ENCODE results near the genes AFAP1L1 and CSNK1A1.

- PRO-cap: no peak
CAGE:
- cytosol, long polyA minus RNA: no peak
- cytosol, long polyA plus RNA: no peak
- long polyA plus RNA: no peak
- nucleus, long polyA minus RNA: no peak
- nucleus, long polyA plus RNA: no peak
These were observed 89.0 kb downstream of the ADRB2 start for GRCh38 chr5:148915503-148915789.

DNA sequence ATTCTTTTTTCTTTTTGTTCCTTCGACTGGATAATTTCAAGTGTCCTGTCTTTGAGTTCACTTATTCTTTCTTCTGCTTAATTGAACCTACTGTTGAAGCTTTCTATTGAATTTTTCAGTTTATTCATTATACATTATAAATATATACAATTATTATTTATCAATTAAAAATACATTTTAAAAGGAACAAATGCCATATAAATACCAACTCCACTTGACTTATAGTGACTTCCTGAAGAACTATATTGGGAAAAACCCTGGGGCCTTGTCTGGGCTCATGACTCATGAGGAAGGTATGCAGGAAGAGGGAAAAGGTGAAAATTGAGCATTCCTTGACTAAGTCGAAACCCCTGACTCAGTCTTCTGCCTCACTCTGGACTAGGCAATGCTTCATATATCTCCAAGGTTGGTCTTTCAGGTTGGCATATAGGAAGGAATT is 78.6 kb downstream of the SH3TC2 start:
- PRO-cap: no peak
CAGE:
- cytosol, long polyA minus RNA: no peak
- cytosol, long polyA plus RNA: no peak
- long polyA plus RNA: no peak
- nucleus, long polyA minus RNA: no peak
- nucleus, long polyA plus RNA: no peak

DNA sequence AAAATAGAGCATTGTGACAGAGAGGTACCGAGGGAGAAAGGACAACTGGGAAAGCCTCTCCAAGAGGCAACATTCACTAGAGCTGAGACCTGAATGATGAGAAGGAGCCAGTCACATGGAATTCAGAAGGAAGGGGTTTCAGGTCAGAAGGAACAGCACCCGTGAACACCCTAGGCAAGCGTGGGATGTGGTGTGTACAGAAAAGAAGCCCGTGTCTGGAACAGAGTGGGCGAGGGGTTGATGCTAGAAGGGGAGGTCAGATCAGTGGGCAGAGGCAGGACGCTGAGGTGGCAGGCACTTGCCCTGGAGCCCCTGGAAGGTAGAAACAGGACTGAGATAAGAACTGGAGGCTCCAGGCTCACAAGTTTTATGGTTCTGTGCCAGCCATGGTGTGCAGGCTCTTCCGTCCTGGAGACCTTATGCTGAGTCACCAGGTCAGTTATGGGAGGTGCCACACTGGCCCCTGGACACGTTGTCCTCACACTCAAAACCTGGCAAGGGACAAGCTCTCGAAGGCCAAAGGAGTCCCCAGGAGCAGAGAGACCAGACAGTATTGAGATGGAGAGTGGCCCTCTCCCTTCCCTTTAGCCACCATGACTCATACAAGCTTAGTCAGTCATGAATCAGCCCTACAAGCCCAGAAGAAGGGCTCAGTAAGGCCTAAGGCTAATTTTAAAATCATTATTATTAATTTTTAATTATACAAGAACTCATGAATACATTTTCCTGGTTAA is 7.0 kb upstream of the ABLIM3 start:
- PRO-cap: bidirectional peak, plus-strand start at position 519 of the sequence, minus-strand start at position 555 of the sequence
CAGE:
- cytosol, long polyA minus RNA: no peak
- cytosol, long polyA plus RNA: no peak
- long polyA plus RNA: no peak
- nucleus, long polyA minus RNA: no peak
- nucleus, long polyA plus RNA: no peak

DNA sequence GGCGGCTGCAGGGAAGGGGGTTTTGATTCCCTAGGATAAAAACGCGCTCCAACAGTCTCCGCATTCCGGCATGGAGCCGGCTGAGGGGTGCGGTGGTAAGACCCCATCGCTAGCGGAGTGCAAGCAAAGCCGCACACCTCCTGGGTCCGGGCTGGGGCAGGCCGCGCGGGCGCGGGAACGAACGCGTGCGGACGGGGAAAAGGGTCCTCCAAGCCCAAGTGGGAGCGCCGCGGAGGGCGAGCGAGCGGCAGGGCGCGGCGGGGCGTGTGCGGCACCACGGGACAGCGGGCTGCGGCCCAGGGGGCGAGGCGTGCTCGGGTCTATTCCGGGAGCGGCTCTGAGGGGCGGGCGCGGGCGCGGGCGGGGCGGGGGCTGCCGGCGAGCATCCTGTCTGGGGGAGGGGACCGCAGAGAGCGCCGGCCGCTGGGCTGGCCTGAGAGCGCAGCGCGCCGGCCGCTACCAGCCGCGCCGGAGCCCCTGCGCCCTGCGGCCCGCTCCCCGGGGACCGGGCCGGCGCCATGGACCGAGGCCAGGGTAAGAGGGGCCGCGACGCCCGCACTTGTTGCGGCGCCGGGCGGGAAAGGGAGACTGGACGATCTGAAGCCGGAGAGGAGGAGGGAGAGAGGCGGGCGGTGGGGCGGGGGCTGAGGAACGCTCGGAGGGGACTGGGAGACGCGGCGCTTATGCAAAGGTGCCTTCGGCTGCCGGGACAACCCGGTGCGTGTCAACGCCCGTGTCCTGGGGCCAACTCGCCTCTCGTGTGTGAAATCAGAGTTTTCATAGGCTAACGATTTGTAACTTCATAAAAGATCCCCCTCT is at the start of gene AFAP1L1:
Gene AFAP1L1 (plus strand): TSS at position 409 of the 819 bp plus-strand sequence.
- PRO-cap: unidirectional peak, plus-strand start at position 63 of the sequence; bidirectional peak, plus-strand start at position 409 of the sequence, minus-strand start at position 266 of the sequence; bidirectional peak, plus-strand start outside the sequence, minus-strand start at position 751 of the sequence
CAGE:
- cytosol, long polyA minus RNA: start-site peak on the plus strand centred at position 421 of the sequence, 63 bp wide, 31 reads
- cytosol, long polyA plus RNA: start-site peak on the plus strand centred at position 435 of the sequence, 19 bp wide, 52 and 45 reads in 2 replicates
- long polyA plus RNA: start-site peak on the plus strand centred at position 439 of the sequence, 28 bp wide, 130 and 45 reads in 2 replicates
- nucleus, long polyA minus RNA: start-site peak on the plus strand centred at position 451 of the sequence, 42 bp wide, 134 reads
- nucleus, long polyA plus RNA: start-site peak on the plus strand centred at position 435 of the sequence, 19 bp wide, 76 and 57 reads in 2 replicates

- PRO-cap: no peak
CAGE:
- cytosol, long polyA minus RNA: no peak
- cytosol, long polyA plus RNA: no peak
- long polyA plus RNA: no peak
- nucleus, long polyA minus RNA: no peak
- nucleus, long polyA plus RNA: no peak
These were observed 2.2 kb upstream of the PCYOX1L start for GRCh38 chr5:149355438-149356257.

- PRO-cap: no peak
CAGE:
- cytosol, long polyA minus RNA: start-site peak on the plus strand at chr5:149368488-149368625, 6 reads
- cytosol, long polyA plus RNA: no peak
- long polyA plus RNA: no peak
- nucleus, long polyA minus RNA: no peak
- nucleus, long polyA plus RNA: no peak
These were observed 10.5 kb downstream of the PCYOX1L start for GRCh38 chr5:149368145-149368927.

- PRO-cap: no peak
CAGE:
- cytosol, long polyA minus RNA: no peak
- cytosol, long polyA plus RNA: no peak
- long polyA plus RNA: no peak
- nucleus, long polyA minus RNA: no peak
- nucleus, long polyA plus RNA: no peak
These were observed 32.2 kb upstream of the IL17B start for GRCh38 chr5:149411201-149411714.

DNA sequence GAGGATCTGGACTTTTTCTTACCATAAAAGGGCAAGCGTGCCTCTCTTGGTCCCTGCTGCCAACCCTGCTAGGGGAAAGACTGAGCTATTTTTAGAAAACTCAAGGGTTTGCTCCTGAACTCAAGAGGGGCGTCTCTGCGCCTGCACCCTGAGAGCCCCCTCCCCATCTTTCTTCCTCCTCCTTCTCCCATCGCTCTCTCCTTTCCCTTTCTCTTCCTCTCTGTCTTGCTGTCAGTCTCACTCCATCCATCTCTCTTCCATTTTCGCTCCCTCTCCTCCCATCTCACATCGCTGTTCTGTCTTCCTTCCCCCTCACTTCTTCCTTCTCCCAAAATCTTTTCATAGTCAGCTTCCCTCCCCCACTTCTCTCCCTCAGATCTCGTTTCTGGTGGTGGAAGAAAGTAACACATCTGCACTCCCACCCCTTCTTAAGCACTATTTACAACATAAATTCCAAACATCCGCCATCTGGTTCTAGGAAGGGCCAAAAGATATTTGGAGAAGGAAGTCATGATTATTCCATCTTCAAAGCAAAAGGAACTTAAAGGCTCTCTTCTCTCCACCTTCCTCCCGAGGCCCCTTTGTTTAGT is 38.2 kb upstream of the IL17B start:
- PRO-cap: no peak
CAGE:
- cytosol, long polyA minus RNA: no peak
- cytosol, long polyA plus RNA: no peak
- long polyA plus RNA: no peak
- nucleus, long polyA minus RNA: no peak
- nucleus, long polyA plus RNA: no peak

GRCh38 chr5:149451801-149452915 is 73.1 kb upstream of the IL17B start:
- PRO-cap: bidirectional peak, plus-strand start at chr5:149452514, minus-strand start at chr5:149452460
CAGE:
- cytosol, long polyA minus RNA: no peak
- cytosol, long polyA plus RNA: no peak
- long polyA plus RNA: no peak
- nucleus, long polyA minus RNA: start-site peak on the minus strand at chr5:149452267-149452279, 5 reads; start-site peak on the minus strand at chr5:149452461-149452465, 5 reads
- nucleus, long polyA plus RNA: no peak

DNA sequence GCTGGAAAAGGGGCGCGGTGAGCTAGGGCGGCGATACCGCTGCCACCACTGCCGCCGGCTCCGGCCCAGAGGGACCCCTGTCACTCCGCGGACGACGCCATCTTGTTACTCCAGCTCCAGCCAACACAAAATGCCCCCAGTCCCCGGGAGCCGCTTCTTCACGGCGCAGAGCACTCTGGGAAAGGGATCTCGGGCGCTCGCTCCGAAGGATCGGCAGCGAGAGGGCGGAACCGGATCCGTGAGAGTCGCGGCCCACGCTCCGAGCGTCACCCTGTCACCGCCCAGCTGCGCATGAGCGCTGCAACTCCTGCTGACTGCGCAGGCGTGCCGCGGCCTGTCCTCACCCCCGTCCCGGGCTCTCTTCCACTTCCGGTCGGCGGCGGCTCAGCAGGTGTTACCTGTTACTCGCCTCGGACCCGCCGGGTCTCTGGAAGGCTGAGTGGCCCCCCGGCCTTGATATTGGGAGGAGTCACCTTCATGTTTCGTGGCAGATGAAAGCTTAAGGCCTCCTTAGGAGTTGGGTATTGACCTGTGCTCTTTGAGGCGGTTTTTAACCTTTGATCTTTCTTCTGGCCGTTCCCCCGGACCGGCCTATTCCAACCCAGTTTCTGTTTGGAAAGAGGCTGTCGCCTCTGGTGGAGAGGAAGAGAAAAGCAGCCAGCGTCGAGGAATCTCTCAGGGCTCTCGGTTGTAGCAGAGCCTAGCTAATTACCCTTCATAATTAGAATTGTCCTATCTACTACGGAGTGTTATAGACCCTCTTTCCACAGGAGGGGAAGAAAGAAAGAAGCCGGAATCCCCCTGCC is at the start of gene CSNK1A1:
Gene CSNK1A1 (minus strand): TSS at position 180 of the 806 bp plus-strand sequence.
- PRO-cap: bidirectional peak, plus-strand start at position 366 of the sequence, minus-strand start at position 177 of the sequence
CAGE:
- cytosol, long polyA minus RNA: start-site peak on the minus strand centred at position 172 of the sequence, 122 bp wide, 677 reads
- cytosol, long polyA plus RNA: start-site peak on the minus strand centred at position 181 of the sequence, 145 bp wide, 846 and 1,118 reads in 2 replicates
- long polyA plus RNA: start-site peak on the minus strand centred at position 165 of the sequence, 124 bp wide, 1,319 and 1,124 reads in 2 replicates
- nucleus, long polyA minus RNA: start-site peak on the minus strand centred at position 165 of the sequence, 124 bp wide, 2,249 reads
- nucleus, long polyA plus RNA: start-site peak on the minus strand centred at position 179 of the sequence, 141 bp wide, 730 and 799 reads in 2 replicates

DNA sequence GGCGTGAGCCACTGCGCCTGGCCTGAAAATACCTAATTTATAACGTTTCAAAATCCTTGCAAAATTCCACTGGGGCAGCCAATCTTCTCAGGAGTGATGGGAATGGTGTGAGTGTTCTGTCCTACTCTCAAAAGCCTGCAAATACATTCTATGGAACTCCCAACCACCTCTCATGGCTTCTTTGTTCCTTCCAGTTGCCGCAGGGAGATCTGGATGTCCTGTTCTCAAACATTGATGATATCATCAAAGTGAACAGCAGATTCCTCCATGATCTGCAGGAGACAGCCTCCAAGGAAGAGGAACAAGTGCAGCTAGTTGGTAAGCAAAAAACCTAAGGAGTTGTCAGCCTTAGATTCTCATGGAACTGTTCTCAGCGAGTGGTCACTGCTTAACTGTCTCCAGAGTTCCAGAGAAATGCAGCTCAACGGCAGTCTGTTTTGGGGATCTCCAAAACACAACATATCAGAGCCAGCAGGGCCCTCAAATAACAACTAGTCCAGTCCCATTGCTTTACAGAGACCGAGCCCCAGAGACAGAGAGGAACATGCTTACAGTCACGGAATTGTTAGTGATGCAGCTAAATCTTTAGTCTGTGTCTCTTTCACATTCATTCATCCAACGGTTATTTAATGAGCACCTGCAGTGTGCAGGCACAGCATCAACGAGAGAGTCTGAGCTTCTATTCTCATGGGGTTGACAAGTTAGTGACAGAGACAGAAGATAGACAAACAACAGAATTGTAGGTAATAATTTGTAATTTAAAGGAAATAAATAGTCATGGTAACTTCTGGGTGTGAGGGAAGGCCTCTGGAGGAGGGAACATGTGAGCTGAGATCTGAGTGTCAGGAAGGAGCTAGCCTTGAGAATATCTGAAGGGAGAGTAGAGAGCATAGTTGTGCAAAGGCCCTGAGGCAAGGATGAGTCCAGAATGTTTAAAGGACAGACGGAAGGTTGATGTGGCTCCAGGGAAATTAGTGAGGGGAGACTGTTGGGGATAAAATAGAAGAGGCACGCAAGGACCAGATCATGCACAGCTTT is 19.9 kb downstream of the ARHGEF37 start:
- PRO-cap: no peak
CAGE:
- cytosol, long polyA minus RNA: no peak
- cytosol, long polyA plus RNA: no peak
- long polyA plus RNA: no peak
- nucleus, long polyA minus RNA: no peak
- nucleus, long polyA plus RNA: no peak

DNA sequence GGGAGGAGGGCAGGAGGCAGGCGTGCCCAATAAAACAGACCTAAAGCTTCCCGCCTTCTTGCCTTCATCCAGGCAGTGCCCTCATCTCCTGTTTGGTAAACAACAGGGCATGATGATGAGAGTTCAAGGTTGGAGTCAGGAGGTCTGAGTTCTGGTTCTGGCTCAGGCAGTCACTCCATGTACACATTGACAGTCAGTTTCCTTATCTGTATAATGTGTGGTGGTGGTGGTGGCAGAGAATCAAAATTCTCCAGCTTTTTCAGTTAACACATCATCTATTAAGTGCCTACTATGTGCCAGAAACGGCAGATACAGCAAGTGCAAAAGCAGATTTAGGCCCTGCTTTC is 1.5 kb upstream of the PPARGC1B start:
- PRO-cap: no peak
CAGE:
- cytosol, long polyA minus RNA: no peak
- cytosol, long polyA plus RNA: no peak
- long polyA plus RNA: no peak
- nucleus, long polyA minus RNA: no peak
- nucleus, long polyA plus RNA: no peak

GRCh38 chr5:149750481-149751094 is 20.5 kb downstream of the PPARGC1B start:
- PRO-cap: no peak
CAGE:
- cytosol, long polyA minus RNA: no peak
- cytosol, long polyA plus RNA: no peak
- long polyA plus RNA: no peak
- nucleus, long polyA minus RNA: no peak
- nucleus, long polyA plus RNA: no peak

DNA sequence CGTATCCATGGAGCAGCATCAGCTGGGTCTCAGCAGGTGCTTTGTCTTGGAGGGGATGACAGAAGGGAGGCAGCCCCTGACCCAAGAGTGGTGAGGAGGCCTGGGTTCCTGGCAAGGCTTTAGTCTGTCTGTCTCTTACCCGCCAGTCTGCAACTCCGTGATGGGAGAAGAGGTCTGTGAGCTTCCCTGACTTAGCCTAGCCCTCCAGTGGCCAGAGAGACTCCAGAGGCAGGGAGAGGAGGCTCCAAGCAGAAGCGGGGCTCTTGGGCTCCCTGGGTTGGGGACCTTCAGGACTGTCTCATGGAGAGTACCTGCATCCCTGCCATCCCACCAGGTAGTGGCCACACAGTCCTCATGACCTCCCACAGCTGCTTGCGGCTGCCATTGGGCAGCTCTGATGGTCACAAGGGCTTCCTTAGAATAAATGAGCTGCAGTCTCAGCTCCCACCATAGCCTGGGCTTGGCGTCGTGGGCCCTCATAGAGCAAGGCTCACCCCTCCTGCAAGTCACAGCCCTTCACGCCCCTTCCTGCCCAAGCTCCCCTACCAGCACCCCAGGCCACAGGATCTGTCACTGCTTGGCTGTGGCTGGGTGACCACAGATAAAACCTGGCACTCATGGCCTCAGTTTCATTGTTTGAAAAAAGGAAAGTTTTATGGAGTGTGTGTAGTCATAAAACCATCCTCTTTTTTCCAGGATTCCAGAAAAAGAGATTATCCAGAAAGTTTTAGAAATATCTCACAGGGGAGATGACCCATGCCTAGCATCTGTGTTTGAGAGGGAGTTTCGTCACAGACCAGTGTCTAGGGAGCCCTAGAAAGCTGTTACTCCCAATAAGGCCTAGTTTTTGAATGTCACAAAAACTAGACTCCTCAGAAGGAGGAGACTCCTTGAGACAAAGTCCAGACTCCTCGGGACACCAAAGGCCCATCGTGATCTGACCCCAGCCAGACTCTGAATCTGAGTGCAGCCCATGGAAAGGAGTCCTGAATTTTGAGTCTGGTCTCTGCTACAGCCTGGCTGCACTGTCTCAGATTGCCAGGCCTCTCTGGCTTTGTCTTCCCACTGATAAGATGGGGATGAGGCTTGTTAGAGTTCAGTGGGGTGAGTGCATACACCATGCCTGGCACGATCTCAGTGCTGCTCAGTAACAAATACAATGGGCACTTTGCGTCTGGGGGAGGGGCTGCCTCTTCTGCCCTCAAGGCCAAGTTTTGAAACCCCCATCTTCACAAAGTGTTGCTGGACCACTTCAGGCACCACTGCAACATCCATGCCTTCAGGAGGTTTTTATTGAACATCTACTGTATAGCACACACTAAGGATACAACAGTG is 48.5 kb downstream of the PPARGC1B start:
- PRO-cap: no peak
CAGE:
- cytosol, long polyA minus RNA: no peak
- cytosol, long polyA plus RNA: no peak
- long polyA plus RNA: no peak
- nucleus, long polyA minus RNA: no peak
- nucleus, long polyA plus RNA: no peak

DNA sequence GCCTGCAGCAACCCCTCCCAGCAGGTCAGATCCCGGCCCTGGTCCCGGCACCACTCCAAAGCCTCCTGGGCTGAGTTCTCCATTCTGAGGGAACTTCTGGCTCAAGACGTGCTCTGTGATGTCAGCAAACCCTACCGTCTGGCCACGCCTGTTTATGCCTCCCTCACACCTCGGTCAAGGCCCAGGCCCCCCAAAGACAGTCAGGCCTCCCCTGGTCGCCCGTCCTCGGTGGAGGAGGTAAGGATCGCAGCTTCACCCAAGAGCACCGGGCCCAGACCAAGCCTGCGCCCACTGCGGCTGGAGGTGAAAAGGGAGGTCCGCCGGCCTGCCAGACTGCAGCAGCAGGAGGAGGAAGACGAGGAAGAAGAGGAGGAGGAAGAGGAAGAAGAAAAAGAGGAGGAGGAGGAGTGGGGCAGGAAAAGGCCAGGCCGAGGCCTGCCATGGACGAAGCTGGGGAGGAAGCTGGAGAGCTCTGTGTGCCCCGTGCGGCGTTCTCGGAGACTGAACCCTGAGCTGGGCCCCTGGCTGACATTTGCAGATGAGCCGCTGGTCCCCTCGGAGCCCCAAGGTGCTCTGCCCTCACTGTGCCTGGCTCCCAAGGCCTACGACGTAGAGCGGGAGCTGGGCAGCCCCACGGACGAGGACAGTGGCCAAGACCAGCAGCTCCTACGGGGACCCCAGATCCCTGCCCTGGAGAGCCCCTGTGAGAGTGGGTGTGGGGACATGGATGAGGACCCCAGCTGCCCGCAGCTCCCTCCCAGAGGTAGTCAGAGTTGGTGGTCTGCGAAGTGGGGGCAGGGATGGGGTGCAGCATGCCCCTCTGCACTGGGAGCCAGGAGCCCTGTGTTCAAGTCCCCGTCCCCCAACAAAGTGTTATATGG is 103.1 kb downstream of the PPARGC1B start:
- PRO-cap: no peak
CAGE:
- cytosol, long polyA minus RNA: no peak
- cytosol, long polyA plus RNA: no peak
- long polyA plus RNA: no peak
- nucleus, long polyA minus RNA: no peak
- nucleus, long polyA plus RNA: no peak

DNA sequence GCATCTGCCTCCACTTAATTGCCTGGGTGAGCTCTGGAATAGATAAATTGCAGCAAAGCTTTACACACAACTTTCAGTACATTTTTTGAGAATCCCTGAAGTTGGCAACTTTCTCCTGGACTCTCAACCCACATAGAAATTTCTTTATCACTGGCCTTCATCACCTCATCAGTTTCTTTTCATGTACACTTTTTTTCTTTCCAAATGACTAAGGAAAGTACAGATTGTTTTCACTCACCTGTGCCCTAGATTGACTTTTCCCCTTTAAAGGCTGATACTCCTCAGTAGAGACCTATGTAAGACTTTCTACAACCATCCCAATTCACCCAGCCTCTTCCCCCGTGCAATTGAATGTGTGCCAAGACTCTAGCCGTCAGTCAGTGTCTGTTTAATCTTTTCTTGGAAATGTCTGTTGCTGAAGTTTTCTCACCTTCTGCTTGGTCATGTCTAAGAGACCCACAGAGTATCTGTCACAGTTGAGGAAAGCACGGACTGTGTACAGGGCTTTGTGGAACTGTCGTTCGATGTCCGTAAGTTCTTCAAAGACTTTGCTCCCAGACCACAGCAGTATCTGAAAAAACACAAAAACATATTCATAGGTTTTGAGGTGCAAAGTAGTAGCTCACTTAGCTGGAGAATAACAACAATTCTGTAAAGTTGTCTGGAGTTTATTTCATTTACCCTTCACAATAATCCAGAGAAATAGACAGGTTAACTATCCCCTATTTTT is 13.8 kb downstream of the PDE6A start:
- PRO-cap: no peak
CAGE:
- cytosol, long polyA minus RNA: no peak
- cytosol, long polyA plus RNA: no peak
- long polyA plus RNA: no peak
- nucleus, long polyA minus RNA: no peak
- nucleus, long polyA plus RNA: no peak

DNA sequence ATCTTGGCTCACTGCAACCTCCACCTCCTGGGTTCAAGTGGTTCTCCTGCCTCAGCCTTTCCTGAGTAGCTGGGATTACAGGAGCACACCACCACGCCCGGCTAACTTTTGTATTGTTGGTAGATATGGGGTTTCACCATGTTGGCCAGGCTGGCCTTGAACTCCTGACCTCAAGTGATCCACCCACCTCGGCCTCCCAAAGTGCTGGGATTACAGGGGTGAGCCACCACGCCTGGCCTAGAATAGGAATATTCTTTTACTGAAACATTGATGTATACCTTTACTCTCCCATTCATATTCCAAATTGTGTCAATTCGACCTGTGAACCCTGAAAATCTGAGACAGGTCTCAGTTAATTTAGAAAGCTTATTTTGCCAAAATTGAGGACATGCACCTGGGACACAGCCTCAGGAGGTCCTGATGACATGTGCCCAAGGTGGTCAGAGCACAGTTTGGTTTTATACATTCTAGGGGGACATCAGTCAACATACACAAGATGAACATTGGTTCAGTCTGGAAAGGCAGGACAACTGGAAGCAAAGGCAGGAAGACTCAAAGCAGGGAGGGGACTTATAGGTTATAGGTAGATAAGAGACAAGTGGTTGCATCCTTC is 27.2 kb downstream of the HMGXB3 start:
- PRO-cap: no peak
CAGE:
- cytosol, long polyA minus RNA: no peak
- cytosol, long polyA plus RNA: no peak
- long polyA plus RNA: no peak
- nucleus, long polyA minus RNA: no peak
- nucleus, long polyA plus RNA: no peak

GRCh38 chr5:150065878-150066511 is 20.4 kb downstream of the CSF1R start:
- PRO-cap: no peak
CAGE:
- cytosol, long polyA minus RNA: no peak
- cytosol, long polyA plus RNA: no peak
- long polyA plus RNA: no peak
- nucleus, long polyA minus RNA: no peak
- nucleus, long polyA plus RNA: no peak

DNA sequence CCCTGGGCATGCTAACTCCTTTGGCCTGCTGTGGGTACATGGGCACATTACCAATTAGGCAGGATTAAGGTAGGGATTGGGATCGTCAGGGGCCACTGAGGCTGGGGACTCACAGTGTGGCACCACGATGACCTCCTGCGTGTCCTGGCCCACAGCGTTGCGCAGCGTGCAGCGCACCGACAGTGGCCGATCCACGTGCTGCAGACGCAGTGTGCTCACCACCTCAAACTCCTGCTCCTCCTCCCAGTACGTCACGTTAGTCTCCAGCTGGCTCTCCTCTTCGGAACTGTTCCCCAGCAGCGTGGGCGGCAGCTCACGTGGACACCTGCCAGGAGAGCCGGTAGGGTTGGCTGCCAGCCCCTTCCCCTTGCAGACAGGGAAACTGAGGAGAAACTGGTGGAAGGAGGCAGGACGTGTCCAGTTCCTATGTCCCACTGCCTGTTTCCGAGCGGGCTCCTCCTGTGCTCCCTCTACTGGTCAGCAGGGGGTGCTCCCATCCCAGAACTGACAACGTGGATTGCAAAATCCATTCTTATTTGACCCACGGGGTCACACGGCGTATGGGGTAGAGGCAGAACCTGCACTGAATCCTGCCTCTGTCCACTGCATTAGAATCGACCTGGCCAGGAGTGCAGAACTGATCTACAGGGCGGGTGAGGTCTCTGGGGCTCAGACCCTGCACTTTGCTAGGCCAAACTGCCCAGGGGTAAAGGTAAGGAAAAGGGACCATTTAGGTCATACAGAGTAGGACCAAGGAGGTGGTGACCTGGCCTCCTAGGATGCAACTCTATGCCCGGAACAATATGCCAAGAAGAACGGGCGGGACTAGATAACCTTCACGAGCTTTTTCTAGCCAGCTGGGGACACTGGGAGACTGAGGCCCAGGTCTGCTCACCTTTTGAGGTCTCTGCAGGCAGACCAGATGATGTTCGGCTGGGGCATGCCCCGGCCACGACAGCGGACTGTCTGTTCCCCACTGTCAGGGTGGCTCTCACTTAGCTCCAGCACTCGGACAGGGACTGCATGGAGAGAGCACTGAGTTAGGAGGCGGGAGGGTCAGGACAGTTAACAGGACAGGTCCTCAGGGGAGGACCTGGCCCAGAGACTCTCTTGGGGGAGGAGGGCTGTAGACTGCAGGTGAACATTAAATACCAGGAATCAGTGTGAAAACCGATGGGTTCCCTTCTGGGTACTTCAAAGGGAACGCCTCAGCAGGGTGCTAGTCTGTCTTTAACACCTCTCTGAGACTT is 25.6 kb downstream of the PDGFRB start:
- PRO-cap: no peak
CAGE:
- cytosol, long polyA minus RNA: no peak
- cytosol, long polyA plus RNA: no peak
- long polyA plus RNA: no peak
- nucleus, long polyA minus RNA: no peak
- nucleus, long polyA plus RNA: no peak

DNA sequence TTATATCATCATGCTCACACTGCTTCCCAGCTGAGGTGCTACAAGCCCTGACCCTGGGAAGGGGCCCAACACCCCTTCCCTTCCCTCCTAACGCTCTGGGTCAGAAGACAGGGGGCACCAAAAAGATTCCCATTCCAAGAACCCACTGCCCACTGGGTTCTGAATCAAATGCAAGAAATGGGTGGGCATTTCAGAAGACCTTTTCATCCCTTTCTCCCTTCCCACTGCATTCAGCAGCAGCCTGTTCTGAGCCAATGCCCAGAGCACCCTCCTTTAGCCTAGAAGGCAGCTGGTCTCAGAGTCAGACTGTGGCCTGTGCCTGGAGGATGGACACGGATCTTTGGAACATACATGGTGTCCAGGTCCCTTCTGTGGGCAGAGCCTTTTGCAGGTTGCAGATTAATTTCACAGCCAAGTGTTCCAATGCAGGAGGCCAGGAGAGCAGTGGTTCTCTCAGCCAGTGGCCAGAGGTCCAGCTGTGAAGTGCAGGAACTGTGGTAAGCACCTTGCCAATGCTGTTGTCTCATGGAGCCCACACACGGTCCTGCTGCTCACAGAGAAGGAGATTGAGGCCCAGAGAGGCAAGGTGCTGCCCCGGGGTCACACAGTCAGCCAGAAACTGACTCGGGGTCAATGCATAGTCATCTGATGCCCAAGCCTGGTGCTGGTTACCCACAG is 3.1 kb downstream of the PDGFRB start:
- PRO-cap: no peak
CAGE:
- cytosol, long polyA minus RNA: no peak
- cytosol, long polyA plus RNA: no peak
- long polyA plus RNA: no peak
- nucleus, long polyA minus RNA: no peak
- nucleus, long polyA plus RNA: no peak